ENCODE measurements around the genes KRTAP10-3 and KRTAP10-9.

GRCh38 chr21:43815314-43815845, 26.0 kb downstream of the RRP1 start:
- PRO-cap: no peak
- RAMPAGE, long total RNA: no peak

- PRO-cap: no peak
- RAMPAGE, long total RNA: no peak
Observed at GRCh38 chr21:43854958-43855742, 9.9 kb upstream of the AGPAT3 start.

- PRO-cap: no peak
- RAMPAGE, long total RNA: no peak
Observed at GRCh38 chr21:43861389-43862036, 3.5 kb upstream of the AGPAT3 start.

DNA sequence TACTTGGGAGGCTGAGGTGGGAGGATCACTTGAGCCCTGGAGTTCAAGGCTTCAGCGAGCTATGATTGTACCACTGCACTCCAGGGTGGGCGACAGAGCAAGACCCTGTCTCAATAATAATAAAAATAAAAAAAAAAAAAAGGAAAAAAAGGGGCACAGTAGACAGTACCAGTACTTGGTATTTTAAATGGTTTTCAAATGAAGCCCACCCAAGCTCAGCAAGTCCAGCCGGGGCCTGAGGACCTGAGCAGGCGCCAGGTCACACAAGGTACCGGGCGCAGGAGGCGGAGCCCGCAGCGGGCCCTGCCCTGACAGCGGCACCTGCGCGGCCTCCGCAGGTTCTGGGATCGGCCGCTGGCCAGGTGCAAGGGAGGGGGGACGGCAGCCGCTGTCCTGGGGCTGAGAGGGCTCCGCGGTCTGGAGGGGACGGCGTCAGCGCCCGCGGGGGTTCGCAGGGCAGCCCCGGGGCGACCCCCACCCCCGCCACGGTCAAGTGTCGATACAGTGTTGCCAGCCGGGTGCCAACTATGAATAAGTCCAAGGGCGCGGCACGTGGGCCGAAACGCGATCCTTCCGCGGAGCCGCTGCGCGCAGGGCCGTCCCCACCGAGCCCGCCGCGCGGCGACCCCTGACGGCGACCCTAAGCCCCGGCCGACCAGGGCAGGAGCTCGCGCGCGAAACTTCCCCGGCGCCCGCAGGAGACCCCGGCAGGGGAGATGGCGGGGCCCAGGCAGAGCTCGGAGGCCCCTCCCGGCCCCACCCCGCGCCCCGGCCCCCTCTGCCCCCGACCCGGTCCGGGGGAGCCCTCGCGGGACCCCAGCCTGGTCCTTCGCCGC, 805 bp upstream of the AGPAT3 start:
- PRO-cap: no peak
- RAMPAGE, long total RNA: no peak

DNA sequence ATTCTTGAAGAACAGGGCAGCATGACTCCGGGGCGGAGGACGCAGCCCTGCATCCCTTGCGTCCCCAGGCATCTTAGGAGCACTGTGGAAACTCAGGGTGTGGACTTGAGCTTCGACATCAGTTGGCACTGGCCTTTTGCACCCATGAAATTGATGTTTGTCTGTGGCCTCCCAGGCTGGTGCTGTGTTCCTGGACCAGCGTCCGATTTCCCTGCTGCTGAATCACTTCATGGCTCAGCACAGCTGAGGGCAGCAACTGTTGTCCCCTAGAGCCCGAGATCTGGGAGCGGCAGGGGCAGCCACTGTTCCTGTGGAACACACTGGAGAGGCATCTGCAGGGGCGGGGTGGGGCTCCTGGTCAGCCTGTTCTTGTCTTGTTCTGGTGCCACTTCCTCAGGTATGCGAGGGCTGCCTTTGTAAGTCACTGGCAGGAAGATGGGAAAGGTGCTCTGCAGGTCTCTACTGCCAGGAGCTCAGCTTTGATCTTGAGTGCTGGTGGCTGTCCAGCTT, 15.0 kb downstream of the AGPAT3 start:
- PRO-cap: no peak
- RAMPAGE, long total RNA: no peak

DNA sequence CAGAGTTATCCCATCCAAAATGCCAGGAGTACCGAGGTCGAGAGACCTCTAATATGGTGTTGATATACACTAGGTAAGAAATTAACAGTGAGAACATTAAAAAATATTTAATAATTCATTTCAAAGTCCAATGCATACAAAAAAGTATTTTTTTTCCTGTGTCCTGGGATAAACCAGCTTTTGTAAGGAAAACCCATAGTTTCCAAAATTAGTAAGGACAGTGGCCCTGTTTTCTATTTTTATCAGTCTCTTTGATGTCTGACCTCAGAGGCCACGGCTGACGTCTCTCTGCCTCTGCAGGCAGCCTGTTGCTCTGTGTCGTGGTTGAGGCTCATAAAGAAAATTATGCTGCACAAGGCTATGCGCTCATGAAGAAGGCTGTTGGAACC, 48.8 kb downstream of the AGPAT3 start:
- PRO-cap: no peak
- RAMPAGE, long total RNA: no peak

- PRO-cap: no peak
- RAMPAGE, long total RNA: no peak
Observed at GRCh38 chr21:44074188-44074770, 32.9 kb upstream of the PWP2 start.

DNA sequence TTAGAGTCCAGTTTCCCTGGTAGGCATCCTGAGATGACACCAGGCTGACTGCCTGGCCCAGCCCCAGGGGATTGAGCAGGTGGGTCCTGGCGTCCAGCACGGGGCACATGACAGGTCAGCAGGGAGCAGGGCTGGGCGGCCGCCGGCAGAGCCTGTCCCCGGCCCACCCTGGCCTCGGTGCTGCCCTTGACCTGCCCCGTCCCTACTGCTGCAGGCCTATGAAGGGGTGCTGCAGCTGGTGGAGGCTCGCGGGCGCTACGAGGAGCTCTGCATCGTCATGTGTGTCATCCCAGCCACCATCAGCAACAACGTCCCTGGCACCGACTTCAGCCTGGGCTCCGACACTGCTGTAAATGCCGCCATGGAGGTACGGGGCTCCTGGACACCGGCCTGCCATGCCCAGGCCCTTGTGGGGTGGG, 15.6 kb downstream of the CFAP410 start:
- PRO-cap: no peak
- RAMPAGE, long total RNA: no peak

DNA sequence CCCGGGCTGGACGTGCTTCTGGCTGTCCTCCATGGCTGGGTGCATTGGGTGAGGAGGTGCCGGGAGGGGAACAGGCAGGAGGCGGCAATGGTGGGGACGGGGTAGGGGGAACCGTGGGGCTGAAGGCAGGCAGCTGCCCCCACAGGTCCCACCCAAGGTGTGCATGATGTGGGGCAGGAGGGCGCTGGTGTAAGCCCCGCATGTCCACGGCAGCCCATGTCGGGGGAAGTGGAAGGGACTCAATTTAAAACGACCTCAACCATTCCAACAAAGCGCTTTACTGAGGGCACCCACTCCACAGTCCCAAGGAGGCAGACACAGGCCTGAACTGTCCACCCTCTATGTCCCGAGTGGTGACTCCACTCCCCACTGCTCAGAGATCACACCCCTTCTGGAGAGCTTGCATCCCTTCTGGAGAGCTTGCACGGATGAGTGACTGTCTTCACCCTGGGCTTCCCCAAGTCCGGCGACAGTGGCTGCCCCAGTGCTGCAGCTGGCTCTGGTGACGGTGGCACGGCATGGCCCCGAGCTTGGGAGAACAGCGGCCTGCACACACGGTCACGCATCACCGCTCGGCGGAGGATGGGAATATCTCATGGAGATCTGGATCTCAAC, 10.4 kb downstream of the CFAP410 start:
- PRO-cap: no peak
- RAMPAGE, long total RNA: no peak

DNA sequence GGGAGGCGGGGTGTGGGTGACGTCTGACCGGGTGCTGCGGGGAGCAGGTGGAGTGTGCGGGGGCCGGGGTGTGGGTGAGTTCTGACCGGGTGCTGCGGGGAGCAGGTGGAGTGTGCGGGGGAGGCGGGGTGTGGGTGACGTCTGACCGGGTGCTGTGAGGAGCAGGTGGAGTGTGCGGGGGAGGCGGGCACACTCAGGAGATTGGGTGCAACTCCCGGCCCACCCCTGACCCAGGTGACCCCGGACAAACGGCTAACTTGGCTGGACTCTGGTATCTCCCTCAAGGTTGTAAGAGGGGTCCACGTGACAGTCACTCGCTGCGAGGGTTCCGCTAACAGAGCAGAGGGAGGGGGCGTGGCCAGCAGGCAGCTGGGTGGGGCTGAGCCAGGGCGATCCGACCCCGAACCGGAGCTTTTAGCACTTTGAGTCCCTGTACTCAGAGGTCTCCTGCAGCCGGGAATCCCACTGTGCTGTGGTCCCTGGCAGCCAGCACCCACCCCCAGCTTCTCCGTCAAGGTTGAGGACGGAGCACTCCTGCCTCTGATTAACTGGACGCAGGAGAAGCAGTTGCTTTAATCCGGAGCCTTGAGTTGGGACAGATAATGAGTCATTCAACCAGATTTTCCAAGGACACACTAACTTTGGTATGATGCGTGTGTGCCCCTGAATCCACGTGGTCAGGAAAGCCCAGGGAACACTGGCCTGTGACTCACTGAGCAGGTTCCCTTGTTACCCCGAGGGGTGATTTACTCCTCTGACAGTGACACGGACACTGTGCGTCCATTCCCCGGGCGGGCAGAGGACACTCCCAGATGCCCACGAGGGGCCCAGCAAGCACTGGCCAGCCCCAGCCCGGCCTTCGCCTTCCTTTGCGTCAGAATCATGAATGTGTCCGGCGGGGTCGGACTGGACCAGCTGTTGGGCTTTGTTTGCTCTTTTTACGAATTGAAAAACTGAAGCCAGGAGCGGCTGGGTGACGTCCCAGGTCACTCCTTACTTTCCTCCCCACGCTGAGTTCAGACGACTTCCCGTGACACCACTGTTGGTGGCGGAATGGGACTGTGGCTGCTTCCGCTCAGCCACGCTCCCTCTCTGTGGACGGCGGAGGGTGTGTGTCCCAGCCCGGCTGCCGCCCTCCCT, 16.8 kb downstream of the TRPM2 start:
- PRO-cap: no peak
- RAMPAGE, long total RNA: no peak

DNA sequence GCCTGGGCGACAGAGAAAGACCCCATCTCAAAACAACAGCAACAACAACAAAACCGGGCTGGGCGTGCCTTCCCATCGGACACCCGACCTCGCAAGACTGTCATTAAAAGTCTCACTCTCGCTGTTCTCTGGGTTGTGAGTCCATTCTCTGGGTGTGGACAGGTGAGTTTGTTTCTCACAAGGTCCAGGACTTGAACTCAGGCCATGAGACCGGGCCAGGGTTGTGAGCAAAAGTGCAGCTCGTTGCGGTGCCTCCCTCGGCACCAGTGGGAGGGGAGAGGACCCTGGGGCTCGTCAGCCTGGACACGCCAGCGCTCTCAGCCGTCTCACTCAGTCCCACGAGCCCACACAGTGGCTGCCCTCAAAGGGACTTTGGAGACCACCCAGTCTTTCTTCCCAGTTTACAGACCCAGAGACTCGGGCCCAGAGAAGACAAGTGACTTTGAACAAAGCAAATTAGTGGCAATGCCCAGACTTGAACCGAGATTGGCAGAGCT, 28.0 kb downstream of the LRRC3 start:
- PRO-cap: no peak
- RAMPAGE, long total RNA: no peak

GRCh38 chr21:44558583-44558969, at the start of gene KRTAP10-3:
KRTAP10-3 (minus strand) TSS chr21:44558795.
- PRO-cap: no peak
- RAMPAGE, long total RNA: no peak

GRCh38 chr21:44626957-44627251, at the start of gene KRTAP10-9:
KRTAP10-9 (plus strand) TSS chr21:44627093.
- PRO-cap: no peak
- RAMPAGE, long total RNA: no peak

DNA sequence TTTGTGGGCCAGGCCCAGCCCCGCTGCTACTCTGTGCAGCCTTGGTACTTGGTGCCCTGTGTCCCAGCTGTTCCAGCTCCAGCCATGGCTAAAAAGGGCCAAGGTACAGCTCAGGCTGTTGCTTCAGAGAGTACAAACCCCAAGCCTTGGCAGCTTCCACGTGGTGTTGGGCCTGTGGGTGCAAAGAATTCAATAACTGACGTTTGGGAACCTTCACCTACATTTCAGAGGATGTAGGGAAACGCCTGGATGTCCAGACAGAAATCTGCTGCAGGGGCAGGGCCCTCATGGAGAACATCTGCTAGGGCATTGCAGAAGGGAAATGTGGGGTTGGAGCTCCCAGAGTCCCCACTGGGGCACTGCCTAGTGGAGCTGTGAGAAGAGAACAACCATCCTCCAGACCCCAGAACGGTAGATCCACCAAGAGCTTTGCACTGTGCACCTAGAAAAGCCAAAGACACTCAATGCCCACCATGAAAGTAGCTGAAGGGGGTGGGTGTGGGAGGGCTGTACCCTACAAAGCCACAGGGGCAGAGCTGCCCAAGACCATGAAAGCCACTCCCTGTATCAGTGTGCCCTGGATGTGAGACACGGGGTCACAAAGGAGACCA, 10.2 kb downstream of the UBE2G2 start:
- PRO-cap: no peak
- RAMPAGE, long total RNA: no peak

GRCh38 chr21:44865870-44866337, 7.6 kb downstream of the PTTG1IP start:
- PRO-cap: no peak
- RAMPAGE, long total RNA: no peak

GRCh38 chr21:44882134-44882936, 8.8 kb upstream of the PTTG1IP start:
- PRO-cap: no peak
- RAMPAGE, long total RNA: no peak

DNA sequence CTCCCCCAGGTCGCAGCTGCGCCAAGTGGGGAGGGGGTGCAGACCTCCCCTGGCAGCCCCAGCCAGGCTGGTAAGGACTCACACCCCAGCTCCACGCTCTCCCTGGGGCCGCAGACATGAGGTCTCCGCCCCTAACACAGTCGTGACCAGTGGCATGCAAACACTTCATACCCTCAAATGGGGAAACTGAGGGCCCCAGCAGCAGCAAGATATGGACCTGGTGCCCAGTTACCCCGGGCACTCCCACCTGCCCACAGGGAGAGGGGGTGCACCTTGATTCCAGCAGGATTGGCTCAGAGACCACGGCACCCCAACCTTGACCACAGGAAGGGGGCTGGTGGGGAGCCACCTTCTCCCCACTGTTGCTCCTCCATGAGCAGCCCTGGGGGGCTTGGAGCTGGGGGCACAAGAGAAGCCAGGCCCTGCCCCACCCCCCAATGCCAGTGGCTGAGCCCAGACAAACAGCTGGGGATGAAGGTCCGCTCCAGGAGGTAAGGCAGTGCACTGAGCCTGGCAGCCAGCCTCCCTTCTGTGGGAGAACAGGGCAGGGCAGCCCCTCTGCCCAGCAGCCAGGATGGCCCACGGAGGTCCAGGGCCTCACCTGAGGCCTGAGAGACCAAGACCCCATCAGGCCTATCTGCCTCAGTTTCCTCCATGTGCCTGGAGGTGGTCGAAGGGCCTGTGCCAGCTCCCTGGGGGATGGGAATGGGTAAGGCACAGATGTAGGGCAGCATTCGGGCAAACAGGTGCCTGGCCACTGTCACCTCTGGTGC, 7.3 kb downstream of the ITGB2 start:
- PRO-cap: no peak
- RAMPAGE, long total RNA: no peak

DNA sequence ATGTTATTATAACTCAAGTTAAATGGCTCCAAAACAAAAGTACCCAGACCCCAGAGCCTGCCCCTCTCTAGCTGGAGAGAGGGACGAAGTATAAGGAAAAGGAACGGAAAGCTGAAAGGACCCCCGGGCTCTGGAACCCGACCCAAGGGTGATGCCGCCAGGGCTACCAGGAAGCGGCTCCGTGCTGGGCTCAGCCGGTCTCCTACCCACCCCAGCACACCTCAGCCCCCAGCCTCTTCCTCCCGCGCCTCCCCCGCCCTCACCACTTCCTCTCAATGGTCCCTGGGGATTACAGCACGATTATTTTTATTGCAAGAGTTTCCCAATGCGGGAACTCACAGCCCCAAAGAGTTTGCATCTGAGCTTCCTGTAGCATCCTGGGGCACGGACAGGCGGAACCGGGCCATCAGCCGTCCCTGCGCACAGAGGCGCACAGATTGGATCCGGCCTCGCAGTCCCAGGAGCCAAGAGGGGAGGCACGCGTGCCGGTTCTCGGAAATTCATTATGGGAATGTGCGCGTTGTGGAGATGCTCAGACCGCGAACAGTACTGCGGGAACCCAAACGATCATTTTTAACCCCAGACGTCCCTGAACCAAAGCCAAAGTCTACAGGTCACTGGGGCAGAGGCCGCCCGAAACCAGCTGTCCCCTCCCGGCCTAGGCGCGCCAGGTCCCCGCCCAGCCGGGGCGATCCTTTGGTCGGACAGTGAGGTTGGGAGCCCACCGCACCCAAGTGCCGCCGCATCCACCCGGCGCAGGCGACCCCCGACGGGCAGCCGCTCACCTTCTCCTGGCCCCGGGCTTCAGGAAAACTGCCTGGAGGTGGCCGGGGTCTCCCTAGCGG, 8.6 kb upstream of the SLX9 start:
- PRO-cap: no peak
- RAMPAGE, long total RNA: no peak

DNA sequence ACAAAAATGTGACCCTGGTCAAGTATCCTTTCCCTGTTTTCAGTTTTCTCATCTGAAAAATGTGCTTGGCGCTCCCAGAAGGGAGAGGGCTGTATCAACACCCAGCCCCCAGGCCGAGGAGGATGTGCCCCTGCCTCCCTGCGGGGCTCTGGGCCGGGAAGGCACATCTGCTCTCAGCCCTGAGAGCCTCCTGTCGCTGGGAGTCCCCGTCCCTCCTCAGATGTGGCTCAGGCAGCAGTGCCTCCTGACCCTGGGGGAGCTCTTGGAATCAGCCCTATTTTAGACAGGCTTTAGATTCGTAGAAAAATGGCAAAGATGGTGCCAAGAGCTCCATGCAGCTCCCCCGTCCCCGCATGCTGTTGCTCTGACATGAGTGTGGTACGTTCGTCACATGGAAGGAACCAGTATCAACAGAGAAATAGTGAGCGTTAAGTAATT, 29.5 kb downstream of the SLX9 start:
- PRO-cap: no peak
- RAMPAGE, long total RNA: no peak

GRCh38 chr21:45000129-45000547, 60.3 kb downstream of the SLX9 start:
- PRO-cap: no peak
- RAMPAGE, long total RNA: no peak